Measurements from ENCODE around the gene FAM20B.

DNA sequence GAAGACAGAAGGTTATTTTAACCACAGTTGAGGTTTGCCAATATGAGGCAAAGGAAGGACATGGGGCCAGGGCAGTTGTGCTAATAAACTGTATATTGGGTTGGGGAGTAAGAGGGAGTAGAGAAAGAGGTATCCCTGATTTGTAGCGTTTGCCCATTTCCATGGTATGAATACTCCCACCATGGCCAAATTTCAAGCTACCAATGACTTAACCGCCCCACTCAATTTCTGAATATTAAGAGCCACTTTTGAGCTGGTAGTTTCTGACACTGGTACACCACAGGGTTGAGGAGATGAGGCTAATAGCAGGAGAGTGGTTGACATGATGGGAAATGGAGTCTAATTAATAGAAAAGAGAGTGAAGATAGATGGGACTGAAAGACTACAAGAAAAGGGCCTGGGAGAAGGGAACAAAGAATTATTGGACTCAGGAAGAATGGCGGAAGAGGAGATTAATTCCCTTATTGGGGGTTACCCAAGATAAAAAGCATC lies 179.5 kb upstream of the CACYBP start:
- RRBS = no CpG with 5 or more reads among the region's 3 CpGs
CAGE:
- cytosol, long polyA plus RNA = no peak
- long polyA plus RNA = no peak
- nucleus, long polyA plus RNA = no peak

- RRBS = no CpG with 5 or more reads among the region's 5 CpGs
CAGE:
- cytosol, long polyA plus RNA = no peak
- long polyA plus RNA = no peak
- nucleus, long polyA plus RNA = no peak
Observed at GRCh38 chr1:174875203-174875803, 124.4 kb upstream of the CACYBP start.

- RRBS = no CpG with 5 or more reads among the region's 3 CpGs
CAGE:
- cytosol, long polyA plus RNA = no peak
- long polyA plus RNA = no peak
- nucleus, long polyA plus RNA = no peak
Observed at GRCh38 chr1:175169122-175169800, 23.3 kb downstream of the KIAA0040 start.

- RRBS = no CpG with 5 or more reads among the region's 11 CpGs
CAGE:
- cytosol, long polyA plus RNA = no peak
- long polyA plus RNA = no peak
- nucleus, long polyA plus RNA = no peak
Observed at GRCh38 chr1:175200554-175201890, 8.4 kb upstream of the KIAA0040 start.

GRCh38 chr1:176074571-176075493 lies 132.3 kb downstream of the COP1 start:
- RRBS = no CpG with 5 or more reads among the region's 5 CpGs
CAGE:
- cytosol, long polyA plus RNA = no peak
- long polyA plus RNA = no peak
- nucleus, long polyA plus RNA = no peak

DNA sequence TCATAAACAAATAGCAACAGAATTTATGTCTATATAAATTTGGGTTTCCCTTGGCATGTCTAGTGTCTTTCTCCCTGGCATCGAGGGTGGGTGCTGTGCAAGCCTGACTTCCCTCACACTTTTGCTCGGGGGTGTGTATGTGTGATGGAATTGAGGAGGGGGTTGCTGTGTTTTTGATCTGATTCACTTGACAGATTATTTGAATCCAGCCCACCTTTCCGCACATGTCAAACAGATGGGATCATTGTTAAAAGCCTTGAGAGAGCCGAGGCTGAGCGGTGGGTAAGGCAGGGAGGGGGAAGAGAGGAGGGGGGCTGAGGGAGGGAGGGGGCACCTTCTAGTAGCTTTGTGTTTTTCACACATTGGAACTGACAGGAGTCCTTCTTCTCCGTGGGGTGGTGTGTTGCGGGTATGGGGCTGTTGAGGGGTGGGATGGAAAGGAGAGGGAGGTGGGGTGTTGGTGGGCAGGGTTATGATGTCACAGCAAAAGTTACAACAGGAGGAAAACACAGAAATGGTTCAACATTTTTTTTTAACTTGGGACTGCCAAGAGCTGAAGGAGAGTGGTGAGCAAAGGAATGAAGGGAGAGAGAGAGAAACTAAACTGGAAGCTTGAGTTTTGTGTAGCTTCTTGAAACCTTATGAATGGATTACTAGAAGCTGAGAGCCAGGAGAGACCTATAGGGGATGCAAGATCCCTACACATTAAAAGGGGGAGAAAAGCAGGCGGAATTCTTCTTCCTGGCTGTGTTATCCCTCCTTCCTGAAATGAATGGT lies 90.2 kb downstream of the PAPPA2 start:
- RRBS = no CpG with 5 or more reads among the region's 8 CpGs
CAGE:
- cytosol, long polyA plus RNA = no peak
- long polyA plus RNA = no peak
- nucleus, long polyA plus RNA = no peak

DNA sequence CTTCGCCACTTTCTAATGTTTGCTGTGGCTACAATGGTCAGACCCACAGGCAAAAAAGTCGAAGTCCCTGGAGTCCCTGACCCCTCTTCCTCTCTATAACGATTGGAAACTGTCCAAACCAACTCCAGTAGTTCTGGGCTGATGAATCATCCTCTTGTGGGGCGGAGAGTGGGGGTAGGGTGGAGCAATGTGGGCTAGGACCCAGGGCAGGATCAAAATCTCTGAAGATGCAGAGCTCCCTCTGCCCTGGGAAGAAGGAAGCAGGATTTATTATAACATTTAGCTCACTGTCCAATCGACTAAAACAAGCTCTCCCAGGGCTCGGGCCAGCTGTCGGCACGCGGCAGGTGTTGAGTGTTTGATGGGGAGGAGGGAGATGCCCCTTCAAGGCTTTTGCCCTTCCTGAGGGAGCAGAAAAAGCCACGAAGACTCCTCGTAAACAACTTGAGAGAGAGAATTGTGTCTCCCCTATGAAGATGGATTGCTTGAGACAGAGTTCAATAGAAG lies 85.7 kb downstream of the BRINP2 start:
- RRBS = no CpG with 5 or more reads among the region's 11 CpGs
CAGE:
- cytosol, long polyA plus RNA = no peak
- long polyA plus RNA = no peak
- nucleus, long polyA plus RNA = no peak

DNA sequence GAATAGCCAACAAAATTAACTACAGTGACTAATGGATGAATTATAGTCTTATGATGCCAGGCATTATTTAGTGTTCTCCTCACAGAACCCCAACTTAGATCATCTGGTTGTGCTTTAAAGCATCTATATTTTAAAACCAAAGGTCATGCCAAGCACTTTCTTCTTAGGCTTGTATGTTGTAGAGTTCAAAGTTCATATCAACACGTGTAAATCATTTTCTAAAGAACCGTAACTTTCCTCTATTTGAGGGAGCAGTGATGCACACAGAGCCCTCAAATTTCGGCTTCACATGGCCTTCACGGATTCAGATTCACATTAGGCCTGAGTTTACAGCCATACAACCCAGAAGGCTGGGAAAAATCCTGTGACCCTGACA lies 52.0 kb upstream of the SEC16B start:
- RRBS = no CpG with 5 or more reads among the region's 4 CpGs
CAGE:
- cytosol, long polyA plus RNA = no peak
- long polyA plus RNA = no peak
- nucleus, long polyA plus RNA = no peak

- RRBS = no CpG with 5 or more reads among the region's 5 CpGs
CAGE:
- cytosol, long polyA plus RNA = no peak
- long polyA plus RNA = no peak
- nucleus, long polyA plus RNA = no peak
Observed at GRCh38 chr1:178371758-178372370, 124.9 kb downstream of the CLEC20A start.

DNA sequence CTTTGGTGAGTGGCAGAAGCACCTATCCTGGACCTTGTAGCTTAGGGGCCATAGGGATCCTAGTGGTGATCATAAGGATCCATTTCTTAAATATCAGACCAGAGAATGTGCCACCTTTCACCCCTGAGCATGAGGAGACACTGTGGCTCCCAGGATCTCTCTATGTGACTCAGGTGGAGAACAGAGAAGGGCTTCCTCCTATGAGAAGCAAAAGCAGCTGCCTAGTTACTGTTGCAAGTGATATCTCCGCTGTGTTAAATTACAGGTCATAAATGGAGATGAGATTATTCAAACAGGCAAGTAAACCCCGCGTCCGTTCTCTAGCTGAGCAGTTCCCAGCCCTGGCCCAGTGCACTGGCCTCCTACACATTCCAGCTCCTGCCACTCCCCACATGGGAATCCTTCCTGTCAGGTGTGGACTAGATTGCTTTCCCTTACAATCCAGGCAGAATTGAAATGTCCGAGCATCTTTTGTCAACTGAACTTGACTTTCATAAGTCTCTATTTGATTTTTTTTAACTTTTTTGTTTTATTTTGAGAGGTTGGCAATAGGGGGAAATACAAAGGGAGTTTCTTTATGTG lies 26.2 kb downstream of the CLEC20A start:
- RRBS = no CpG with 5 or more reads among the region's 5 CpGs
CAGE:
- cytosol, long polyA plus RNA = no peak
- long polyA plus RNA = no peak
- nucleus, long polyA plus RNA = no peak

DNA sequence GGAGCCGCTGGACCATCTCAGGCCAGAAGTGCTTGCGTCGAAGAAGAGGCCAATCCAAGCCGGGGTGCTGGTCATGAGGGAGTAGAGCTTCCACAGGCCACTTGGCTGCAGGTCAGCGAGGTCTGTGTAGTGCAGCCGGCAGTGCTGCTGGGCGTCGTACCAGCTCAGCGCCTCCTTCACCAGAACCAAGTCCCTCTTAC lies 2.3 kb downstream of the CLEC20A start:
- RRBS = 92% methylated on average over 3 of the region's 9 CpGs
CAGE:
- cytosol, long polyA plus RNA = no peak
- long polyA plus RNA = no peak
- nucleus, long polyA plus RNA = no peak

DNA sequence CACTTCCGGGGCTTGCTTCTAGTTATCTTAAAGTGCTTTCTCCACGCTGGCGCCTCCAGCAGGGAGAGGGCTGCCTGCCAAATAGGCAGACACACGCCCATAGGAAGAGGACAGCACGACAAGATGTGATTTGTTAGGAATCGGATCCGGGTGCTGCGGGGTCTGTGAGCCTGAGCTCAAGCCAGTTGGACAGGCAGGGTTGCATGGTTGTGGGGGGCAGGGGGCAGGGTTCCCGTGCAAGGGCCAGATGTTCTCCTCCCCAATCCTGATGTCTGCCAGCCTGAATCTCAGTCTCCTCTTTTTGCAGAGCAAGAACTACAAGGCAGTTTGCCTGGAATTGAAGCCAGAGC lies 786 bp downstream of the TEX35 start:
- RRBS = no CpG with 5 or more reads among the region's 9 CpGs
CAGE:
- cytosol, long polyA plus RNA = no peak
- long polyA plus RNA = no peak
- nucleus, long polyA plus RNA = no peak

DNA sequence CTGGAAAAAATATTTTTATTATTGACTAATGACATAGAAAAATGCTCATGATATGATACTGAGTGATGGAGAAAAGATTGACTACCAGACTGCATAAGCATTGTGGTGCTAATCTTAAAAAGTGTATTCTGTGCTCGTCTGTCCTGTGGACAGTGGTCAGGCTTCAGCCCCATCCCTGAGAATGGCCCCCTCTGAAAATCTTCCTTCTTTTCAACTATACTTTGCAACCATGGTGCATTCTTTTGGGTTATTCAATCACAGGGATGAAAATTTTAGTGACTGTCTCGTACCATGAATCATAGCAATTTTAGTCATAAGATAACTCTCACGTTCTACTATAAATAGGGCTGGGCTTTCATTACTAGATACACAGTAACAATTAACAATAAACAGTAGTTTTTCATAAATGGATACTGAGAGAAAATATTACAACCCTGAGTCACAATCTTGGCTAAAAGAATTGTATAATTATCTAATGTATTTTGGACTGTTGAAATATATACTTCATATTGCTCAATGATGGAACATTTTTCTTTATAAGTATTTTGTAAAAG lies 96.0 kb downstream of the TEX35 start:
- RRBS = no CpG with 5 or more reads among the region's 3 CpGs
CAGE:
- cytosol, long polyA plus RNA = no peak
- long polyA plus RNA = no peak
- nucleus, long polyA plus RNA = no peak

DNA sequence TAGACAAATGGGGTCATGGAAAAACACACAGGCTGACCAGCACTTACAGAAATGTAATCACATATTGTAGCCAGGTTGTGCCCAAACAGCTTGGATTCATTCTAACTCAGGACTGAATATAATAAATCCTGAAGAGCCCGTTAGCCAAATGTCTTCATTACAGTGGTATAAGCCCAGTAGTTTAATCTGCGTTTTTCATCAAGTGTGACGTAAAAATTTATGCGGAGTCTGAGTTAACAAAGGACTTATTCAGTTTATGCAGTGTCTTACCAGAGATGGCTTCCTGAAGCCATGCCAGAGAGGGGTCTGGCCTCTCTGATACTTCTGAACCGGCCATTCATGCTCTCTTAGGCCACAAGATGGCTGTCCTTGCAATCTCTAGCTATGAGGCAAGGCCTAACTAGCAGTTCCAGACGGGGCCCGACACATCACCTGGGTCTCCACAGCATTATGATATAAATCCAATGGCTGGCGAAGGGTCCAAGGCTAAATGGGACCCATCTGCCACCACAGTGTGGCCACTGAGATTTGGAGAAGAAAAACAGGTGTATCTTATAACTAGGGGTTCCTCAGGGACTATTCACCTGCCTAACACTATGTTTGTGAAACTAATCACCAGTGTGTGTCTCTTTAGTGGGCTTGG lies 101.4 kb downstream of the TEX35 start:
- RRBS = no CpG with 5 or more reads among the region's 8 CpGs
CAGE:
- cytosol, long polyA plus RNA = no peak
- long polyA plus RNA = no peak
- nucleus, long polyA plus RNA = no peak

- RRBS = no CpG with 5 or more reads among the region's 6 CpGs
CAGE:
- cytosol, long polyA plus RNA = no peak
- long polyA plus RNA = no peak
- nucleus, long polyA plus RNA = no peak
Observed at GRCh38 chr1:178652957-178653664, 71.9 kb upstream of the RALGPS2 start.

GRCh38 chr1:178867497-178868152 lies 3.3 kb downstream of the ANGPTL1 start:
- RRBS = no CpG with 5 or more reads among the region's 7 CpGs
CAGE:
- cytosol, long polyA plus RNA = no peak
- long polyA plus RNA = no peak
- nucleus, long polyA plus RNA = no peak

DNA sequence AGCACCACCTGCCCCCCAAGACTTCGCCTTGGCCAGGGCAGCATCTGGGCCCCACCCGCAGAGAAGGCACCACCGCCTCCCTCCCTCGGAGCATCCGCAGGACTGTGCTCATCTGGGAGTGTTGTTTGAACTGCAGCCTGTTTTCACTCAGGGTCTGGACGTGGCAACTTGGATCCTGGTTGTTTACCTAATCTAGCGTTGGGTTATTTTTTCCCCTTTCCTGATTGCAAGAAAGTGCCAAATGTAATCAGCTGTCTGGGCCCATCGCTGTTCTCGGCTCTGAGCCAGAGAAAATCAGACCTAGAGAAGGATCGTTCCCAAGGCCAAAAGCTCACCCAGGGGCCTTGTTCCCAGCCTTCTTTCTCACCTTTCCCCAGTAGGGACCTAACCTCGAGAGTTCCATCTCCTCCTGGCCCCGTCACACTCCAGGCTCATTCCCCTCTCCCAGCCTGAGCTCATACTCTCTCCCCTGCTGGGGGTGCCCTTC lies 72.1 kb upstream of the FAM20B start:
- RRBS = no CpG with 5 or more reads among the region's 12 CpGs
CAGE:
- cytosol, long polyA plus RNA = no peak
- long polyA plus RNA = no peak
- nucleus, long polyA plus RNA = no peak

DNA sequence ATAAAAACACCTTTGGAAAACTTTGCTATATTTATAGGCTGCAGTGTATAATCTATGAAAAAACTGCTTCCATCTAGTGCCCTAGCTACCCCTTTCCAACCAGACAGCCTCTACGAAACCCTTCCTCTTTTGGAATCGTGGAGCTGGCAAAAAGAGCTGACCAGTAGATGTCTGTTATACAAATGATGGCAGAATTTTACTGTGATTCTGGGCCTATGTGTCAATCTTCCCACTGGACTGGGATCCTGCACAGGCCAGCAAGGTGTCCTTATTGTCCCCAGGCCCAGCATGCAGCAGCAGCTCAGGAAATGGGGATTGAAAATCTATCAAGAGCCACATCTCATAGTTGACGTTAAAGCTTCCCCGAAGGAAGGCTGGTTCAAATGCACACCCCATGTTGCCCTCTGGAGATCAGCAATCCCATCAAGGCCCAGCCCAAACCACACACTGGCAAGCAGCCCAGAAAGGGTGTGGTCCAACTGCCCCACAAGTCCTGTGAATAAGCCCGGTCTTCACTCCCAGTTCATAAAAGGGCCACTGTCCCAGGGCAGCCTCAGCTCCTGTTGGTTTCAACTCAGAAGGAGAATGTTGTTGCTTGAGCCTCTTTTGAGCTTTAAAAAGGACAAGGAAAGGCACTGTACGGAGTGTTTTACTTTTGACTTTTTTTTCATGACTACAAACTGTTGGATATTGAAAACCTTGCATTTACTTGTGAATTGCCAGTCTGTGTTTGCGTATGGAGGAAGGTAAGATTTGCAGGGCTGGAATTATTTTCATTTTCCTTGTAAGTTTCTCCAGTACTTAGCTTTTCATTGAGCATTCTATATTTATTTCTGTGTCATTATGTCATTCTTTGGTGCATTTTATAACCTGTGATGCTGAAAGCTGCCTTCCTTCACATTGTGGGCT lies 8.7 kb upstream of the FAM20B start:
- RRBS = no CpG with 5 or more reads among the region's 7 CpGs
CAGE:
- cytosol, long polyA plus RNA = no peak
- long polyA plus RNA = no peak
- nucleus, long polyA plus RNA = no peak

DNA sequence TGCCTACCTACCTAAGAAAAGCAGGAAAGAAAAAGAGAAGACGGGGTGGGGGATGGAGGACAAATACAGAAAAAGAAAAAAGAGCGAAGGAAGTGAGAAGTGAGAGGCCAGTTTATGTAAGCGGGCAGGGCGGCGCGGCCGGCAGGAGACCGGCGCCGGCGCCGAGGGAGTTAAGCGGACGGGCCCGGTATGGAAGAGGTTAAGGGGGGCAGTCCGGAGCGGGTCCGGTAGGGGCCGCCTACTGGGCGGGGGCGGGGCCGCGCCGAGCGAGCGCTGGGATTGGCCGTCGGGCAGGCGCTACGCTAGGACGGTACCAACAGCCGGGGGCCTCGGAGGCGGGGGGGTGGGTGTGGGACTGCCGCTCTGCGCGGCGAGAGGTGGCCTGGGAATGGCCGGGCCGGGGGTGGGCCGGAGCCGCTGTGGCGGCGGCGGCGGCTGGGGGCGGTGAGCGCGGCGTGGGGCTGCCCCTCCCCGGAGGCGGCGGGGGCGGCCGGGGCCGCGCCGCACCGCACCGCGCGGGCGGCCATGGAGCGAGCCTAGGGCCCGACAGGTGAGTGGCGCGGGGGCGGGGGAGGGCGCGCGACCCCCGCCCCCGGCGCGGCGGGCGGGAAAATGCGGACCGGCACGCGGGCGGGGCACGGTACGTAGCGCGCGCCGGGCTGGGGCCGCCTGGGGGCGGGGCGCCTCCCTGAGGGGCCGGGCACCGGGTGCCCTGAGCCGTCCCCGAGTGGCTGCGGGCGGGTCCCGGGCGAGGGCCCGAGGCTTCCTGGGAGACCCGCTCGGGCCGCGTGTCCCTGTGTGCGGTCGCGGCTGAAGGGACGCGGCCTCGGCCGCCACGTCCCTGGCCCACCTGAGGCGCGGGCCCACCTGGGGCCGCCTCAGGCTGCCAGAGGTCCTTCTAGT lies at the start of gene FAM20B:
Gene FAM20B, plus strand, starts transcription at position 346 of the 903 bp plus-strand sequence.
- RRBS = 2% methylated on average over 64 of the region's 115 CpGs
CAGE:
- cytosol, long polyA plus RNA = no peak
- long polyA plus RNA = no peak
- nucleus, long polyA plus RNA = no peak

- RRBS = no CpG with 5 or more reads among the region's 6 CpGs
CAGE:
- cytosol, long polyA plus RNA = no peak
- long polyA plus RNA = no peak
- nucleus, long polyA plus RNA = no peak
Observed at GRCh38 chr1:179104995-179105559, 23.2 kb downstream of the TOR3A start.

All from SK-N-SH (cell line).